ENCODE measurements around the genes PTPN6 and PHB2.

DNA sequence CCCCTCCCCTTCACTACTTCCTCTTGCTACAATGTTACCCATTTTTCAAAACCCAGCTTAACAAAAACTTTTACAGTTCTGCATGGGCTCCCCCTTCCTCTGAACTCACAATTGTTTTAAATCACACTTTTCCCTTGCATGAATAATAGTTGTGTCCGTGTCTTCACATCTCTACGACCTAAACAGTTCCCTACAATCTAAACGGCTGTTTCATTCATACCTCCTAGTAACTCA lies 705 bp downstream of the NOP2 start:
- PRO-cap: no peak

- PRO-cap: no peak
These were observed 13.5 kb upstream of the NOP2 start for GRCh38 chr12:6581542-6581942.

DNA sequence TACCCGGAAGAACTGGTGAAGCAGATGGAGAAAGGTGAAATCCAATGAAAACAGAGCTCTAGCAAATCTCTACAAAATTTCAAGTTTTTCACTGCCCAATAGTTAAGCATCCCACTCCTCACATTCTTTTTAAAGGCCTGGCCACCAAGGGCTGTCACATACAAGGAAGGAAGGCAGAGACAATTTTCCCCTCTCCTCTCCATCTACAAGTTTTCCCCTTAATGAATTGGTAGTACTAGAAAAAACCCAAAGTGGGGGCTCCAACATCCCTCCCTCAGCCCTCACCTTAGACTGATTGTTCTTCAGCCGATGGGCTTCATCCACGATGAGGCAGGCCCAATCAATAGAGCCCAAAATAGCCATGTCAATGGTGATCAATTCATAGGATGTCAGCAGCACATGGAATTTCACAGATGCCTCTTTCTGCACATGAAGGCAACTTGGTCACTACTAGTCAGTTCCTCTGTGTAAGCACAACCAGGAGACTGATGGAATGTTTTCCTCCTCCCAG lies 14.3 kb downstream of the CHD4 start:
- PRO-cap: no peak

DNA sequence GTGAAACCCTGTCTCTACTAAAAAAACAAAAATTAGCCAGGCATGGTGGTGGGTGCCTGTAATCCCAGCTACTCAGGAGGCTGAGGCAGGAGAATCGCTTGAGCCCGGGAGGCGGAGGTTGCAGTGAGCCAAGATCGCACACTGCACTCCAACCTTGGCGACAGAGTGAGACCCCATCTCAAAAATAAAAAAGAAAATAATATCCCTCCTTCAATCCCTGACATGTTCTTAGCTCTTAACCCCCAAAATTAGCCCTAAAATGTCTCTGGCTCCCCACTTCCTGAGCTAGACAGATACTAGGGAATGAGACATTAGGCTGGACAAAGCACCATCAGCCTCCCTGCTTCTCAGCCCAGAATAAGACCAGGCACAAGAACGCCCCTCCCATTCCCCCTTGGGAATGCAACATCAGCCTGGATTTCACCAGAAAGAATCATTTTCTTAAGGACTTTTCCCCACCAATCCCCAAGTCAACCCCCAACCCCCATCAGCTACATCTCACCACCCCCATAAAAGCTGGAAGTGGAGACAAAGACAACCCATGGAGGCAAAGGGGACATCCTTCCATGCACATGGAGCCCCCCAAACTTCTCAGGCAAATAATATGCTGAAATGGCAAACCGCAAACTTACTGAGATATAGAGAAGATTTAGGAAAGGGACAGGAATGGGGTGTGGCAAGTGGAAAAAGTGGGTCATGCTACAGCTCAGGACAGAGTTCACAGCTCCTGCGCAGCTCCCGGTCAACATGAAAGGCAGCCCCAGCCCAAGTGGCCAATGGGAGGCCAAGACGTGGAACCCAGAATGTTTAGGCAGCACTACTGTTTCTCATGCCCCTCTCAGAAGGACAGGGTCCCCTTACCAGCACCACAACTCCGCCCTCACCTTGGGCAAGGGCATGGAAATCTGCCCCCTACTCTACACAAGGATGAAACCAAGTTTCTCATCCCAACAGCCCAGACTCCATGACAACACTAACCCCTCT lies 2.8 kb downstream of the CHD4 start:
- PRO-cap: no peak

GRCh38 chr12:6645088-6645390 lies 2.2 kb downstream of the ACRBP start:
- PRO-cap: no peak

- PRO-cap: no peak
These were observed 2.4 kb downstream of the PTMS start for GRCh38 chr12:6768473-6769025.

DNA sequence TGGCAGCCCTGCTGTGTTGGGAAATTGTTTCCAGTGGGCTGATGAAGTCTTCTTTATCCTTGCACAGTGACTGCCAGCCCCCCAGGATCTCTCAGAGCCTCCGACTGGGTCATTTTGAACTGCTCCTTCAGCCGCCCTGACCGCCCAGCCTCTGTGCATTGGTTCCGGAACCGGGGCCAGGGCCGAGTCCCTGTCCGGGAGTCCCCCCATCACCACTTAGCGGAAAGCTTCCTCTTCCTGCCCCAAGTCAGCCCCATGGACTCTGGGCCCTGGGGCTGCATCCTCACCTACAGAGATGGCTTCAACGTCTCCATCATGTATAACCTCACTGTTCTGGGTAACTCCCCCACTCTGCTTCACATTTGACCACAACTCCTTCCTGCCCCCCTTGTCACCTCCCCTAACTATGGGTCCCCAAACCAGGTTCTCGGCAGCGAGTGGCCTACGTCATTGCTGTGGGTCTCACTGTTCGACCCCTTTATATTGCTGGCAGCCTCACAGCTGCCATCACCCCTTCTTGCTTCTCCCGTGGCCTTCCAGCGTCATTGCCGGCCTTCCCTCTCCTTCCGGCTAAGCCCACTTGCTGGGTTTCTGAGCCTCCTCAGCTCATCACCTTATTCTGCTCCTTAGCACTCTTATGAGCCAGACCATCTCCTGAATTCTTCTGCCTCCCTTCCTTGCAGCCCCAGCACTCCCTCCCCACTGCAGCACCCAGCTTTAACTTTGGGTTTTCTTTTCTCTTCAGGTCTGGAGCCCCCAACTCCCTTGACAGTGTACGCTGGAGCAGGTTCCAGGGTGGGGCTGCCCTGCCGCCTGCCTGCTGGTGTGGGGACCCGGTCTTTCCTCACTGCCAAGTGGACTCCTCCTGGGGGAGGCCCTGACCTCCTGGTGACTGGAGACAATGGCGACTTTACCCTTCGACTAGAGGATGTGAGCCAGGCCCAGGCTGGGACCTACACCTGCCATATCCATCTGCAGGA lies 2.5 kb downstream of the LAG3 start:
- PRO-cap: no peak

GRCh38 chr12:6836721-6837715 lies 3.7 kb upstream of the GNB3 start:
- PRO-cap: no peak

DNA sequence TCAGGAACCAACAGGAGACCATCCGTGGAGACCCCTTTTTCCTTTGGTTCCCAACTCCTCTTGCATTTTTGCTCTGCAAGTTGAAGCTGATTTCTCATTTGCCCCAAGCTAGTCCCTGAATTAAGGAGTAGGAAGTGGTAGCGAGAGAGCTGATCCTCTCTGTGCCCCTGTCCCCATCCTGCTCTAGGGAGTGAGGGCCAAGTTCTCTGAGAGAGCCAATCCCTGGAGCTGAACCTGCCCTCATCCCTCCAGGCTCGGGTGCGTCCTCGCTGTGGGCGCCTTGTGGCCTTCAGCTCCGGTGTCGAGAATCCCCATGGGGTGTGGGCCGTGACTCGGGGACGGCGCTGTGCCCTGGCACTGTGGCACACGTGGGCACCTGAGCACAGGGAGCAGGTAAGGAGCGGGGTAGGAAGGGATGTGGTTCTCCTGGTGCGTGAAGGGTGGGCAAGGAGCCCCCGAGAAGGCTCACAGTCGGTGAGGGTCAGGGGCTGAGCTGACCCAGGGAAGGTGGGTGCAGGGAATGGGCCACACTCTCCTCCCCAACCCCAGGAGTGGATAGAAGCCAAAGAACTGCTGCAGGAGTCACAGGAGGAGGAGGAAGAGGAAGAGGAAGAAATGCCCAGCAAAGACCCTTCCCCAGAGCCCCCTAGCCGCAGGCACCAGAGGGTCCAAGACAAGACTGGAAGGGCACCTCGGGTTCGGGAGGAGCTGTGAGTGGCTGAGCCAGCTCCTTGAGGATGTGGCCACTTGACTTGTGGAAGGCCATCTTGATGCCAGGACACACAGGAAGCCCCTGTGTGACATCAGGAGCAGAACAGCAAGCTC lies 1.8 kb upstream of the GNB3 start:
- PRO-cap: no peak

DNA sequence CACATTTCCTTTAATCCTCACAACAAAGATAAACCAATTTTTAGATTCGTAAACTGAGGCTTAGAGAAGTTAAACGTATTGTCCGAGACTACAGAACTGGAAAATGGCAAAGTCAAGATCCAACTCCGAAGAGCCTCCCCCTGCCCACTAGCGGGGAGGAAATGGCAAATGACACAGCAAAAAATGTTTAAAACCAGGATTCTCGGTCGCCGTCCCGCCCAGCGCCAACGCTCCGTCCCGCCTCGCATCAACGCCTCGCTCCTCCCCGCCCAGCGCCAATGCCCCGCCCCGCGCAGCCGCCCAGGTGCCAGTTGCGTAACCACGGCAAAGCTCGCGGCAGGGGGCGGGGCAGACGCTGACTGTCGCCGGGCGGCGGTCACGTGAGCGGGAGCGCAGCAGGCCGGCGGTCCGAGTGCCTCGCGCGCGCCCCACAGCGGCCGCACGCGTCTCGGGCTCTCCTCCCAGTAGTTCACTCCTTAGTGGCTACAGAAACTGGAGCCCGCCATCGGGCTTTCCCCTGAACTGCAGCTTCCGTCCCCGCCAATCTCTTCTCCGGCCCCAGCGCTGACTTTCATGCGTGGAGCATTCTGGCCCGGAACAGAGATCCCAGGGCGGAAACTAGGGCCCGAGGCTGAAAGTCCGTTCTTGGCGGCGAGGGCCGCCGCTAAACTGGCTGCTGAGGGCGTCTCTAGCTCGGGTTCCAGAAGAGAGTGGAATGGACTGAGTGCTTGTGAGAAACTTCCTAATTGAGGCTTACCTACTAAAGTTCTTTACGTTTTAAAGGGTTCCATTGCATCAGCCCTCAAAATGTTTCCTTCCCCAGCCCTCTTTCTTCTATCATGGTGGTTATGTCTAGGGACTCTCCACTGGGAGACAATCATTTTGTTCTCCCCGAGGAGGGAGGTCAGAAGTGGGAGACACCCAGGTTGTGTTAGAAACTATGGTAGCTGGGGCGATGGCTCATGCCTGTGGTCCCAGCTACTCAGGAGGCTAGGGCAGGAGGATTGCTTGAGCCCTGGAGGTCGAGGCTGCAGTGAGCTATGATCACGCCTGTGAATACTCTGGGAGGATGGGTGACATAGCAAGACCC lies 13.4 kb upstream of the LRRC23 start:
- PRO-cap: bidirectional peak, plus-strand start at position 472 of the sequence, minus-strand start at position 162 of the sequence

GRCh38 chr12:6921896-6922442 lies 5.8 kb upstream of the ATN1 start:
- PRO-cap: no peak

GRCh38 chr12:6951154-6951869 lies at the start of gene PTPN6:
Gene PTPN6, plus strand, starts transcription at chr12:6951356.
- PRO-cap: bidirectional peak, plus-strand start at chr12:6951373, minus-strand start at chr12:6951270

- PRO-cap: no peak
These were observed 2.9 kb downstream of the PHB2 start for GRCh38 chr12:6967394-6968183.

DNA sequence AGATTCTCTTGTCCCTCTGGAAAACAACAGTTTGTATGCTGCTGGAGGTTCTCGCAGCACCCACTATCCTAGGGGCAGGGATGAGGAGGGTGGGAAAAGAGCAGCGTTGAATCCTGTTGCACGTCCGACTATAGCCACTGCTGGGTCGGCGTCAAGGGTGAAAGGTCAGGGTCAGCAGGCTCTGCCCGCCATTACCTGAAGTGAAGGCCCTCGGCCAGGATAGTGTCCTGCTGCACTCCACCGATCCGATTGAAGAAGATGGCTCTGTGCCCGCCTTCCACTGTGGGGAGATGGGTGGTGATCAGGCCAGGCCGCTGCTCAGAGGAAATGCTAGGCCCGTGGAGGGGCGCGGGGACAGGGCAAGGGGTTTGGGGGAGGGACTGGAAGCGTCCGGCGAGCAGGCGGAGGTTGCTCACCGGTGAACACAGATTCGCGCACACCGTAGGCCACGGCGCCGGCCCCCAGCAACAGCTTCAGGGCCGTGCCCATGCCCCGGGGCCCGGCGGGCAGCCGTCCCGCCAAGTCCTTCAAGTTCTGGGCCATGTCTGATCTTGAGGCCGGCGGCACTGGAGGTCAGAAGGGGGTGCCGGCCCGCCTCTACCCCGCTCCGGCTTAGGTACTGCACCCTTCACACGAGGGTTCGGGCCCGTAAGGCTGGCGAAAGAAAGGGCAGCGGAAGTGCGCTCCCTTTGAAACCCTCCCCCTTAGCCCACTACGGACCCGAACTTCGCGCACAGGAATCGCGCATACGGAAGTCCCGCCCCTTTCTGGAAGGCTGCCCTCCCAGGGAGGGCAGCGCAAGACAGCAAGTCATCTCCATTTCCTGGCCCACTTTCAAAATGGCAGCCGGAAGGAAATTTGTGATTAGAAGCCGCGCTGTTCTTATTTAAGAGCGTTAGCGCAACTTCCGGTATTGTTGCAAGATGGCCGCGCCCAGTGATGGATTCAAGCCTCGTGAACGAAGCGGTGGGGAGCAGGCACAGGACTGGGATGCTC lies at the start of gene PHB2:
Gene PHB2 (minus strand): TSS at position 664 of the 996 bp plus-strand sequence.
- PRO-cap: bidirectional peak, plus-strand start at position 913 of the sequence, minus-strand start at position 653 of the sequence

- PRO-cap: no peak
These were observed 4.9 kb downstream of the EMG1 start for GRCh38 chr12:6975367-6976244.

DNA sequence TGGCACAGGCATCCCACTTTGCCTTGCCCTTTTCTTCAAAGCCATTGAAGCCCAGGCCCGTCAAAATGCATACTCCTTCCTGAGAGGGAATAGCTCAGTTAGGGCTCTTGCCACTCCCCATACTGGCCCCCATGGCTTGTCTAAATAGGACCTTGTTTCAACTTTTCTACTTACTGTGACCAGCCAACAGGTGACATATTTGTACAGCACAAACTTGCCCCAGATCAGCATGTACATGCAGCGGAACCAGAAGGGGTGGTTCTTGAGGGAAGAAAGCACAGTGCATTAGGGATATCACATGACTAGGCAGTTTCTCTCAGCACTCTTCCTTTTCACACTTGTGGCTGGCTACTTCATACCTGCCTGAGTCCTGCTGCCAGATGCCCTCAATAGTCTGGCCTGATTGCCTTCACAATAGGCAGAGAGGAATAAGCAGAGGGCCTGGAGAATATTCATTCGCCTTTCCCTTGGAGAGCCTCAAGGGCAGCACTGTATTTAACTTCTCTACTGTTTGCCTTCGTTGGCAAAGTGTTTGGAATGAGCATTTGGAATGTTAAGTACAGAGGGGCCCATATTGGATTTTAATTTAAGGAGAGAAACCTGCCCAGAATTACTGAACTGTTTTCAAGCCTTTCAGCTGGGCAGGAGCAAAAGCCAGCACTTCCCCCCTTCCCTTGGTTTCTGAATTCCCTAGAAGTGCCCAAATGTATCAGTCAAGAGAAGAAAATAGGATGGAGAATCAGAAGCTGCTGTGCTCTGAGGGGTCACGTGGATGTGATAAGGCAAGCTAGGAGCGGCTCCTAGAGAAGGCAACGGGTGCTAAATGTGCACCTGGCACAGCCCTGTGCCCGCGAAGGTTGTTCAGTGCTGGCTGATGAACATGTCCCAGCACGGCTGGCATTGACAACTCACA lies 8.0 kb downstream of the EMG1 start:
- PRO-cap: no peak

GRCh38 chr12:6995584-6996522 lies 22.4 kb downstream of the LPCAT3 start:
- PRO-cap: no peak

- PRO-cap: no peak
These were observed 1.3 kb downstream of the LPCAT3 start for GRCh38 chr12:7016896-7017477.

DNA sequence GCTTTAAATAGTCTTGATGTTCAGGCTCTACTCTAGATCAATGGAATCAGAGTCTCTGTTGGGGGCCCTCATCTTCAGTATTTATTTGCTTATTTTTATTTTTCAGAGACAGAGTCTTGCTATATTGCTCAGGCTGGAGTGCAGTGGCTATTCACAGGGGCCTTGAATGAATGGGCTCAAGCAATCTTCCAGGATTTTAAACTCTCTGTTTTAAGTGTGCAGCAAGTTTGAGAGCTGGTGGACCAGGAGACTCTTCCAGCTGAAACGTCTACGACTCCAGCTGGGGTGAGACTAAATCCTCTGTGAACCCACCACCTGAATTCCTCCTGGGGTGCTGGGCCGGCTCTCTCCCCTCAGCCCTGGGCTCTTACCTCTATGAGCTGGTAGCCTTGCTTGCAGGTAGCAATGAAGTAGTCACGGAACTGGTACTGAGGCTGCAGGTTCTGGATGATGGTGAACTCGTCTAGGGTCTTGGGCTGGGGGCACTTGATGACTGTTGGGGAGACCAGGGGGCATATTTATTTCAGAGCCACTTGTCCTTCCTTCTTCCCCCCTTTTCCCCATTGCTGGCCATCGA lies 3.9 kb downstream of the C1R start:
- PRO-cap: no peak

GRCh38 chr12:7089079-7090008 lies 2.9 kb downstream of the C1R start:
- PRO-cap: no peak